HCT116 (cell line): ENCODE results near the gene NRXN3.

DNA sequence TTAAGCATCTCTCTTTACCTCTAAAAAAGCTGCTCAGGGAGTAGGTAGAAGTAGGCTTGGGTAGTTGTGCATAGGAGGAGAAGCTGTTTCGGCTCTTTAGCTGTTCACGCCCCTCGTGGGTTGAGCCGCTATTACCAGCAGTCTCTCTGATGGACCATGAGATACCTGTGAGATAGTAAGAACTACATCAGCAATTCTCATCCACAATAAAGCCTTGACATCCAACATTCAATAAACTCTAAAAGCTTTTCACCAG lies 6.3 kb downstream of the VIPAS39 start:
- RRBS: no CpG with 5 or more reads among the region's 4 CpGs

- RRBS: no CpG with 5 or more reads among the region's 5 CpGs
Observed at GRCh38 chr14:77582413-77582942, 34.0 kb downstream of the SPTLC2 start.

GRCh38 chr14:77717938-77718670 lies 10.2 kb downstream of the SLIRP start:
- RRBS: no CpG with 5 or more reads among the region's 5 CpGs

- RRBS: no CpG with 5 or more reads among the region's 7 CpGs
Observed at GRCh38 chr14:78170233-78170531, at the start of gene NRXN3. Gene NRXN3 (plus strand): TSS chr14:78170373.

- RRBS: no CpG with 5 or more reads among the region's 5 CpGs
Observed at GRCh38 chr14:79332541-79333032, 878.7 kb downstream of the DIO2 start.

- RRBS: no CpG with 5 or more reads among the region's 3 CpGs
Observed at GRCh38 chr14:80230863-80231236, 19.5 kb upstream of the DIO2 start.

- RRBS: no CpG with 5 or more reads among the region's 4 CpGs
Observed at GRCh38 chr14:81165168-81165534, 55.6 kb downstream of the GTF2A1 start.

DNA sequence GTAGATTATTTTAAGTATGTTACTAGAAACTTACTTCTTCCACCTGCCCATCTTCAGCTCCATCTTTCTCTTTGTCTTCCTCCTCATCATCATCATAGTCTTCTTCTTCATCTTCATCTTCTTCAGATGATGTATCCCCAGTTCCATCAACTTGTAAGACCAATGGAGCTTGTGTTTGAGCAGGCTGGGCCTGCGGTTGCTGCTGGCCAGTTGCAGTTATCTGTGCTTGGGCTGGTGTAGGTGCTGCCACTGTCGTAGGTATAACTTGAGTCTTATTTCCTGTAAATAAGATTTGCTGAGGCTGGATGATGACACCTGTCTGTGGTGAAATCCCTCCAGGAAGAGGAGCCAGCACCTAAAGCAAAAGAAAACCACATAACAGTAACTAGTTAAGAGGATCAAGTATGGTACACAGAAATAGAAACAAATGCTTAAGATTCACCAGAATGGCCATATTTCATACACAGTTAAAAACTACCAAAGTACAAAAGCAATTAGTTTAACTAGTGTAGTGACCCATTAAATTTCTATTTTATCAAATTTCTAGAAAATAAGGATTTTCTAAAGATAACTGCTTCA lies 28.2 kb downstream of the GTF2A1 start:
- RRBS: no CpG with 5 or more reads among the region's 2 CpGs

DNA sequence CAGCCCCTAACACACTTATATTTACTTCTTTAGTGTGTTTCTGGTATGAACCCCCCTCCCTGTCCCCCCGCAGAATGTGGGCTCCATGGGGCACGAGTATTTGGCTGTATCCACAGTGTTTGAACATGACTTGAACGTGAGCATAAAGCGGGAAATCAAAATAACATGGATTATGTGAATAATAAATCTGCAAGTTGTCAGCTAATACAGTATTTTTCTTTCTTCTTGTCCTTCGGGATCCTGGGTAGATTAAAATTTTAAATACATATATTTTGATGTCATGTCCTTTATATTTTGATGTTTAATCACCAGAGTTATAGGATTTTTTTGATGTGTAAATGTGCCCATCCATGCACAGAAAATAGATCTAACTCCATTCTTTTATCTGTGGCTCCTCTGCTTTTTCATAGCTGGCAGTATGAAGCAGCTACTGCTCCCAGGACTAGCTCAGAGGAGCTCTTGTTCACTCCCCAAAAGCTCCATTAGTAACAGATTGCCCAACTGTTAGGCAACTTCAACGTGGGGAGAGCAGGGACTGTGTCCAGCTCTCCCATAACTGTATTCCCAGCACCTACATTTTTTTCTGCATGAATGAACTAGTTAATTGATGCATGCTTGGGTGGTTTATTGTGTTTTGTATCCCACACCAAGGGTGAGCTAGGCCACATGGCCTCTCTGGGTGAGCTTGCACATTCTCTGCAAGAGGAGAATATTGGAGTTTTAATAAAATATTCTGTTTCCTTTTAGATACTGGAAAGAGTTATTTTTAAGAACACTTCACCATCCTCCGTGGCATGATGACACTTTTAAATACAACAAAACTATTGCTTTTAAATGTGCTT lies 15.4 kb downstream of the STON2 start:
- RRBS: no CpG with 5 or more reads among the region's 7 CpGs

GRCh38 chr14:81393278-81393864 lies 6.8 kb downstream of the STON2 start:
- RRBS: no CpG with 5 or more reads among the region's 7 CpGs

- RRBS: no CpG with 5 or more reads among the region's 16 CpGs
Observed at GRCh38 chr14:81412845-81413200, 12.7 kb upstream of the STON2 start.

GRCh38 chr14:82504147-82504391 lies 970.4 kb upstream of the SEL1L start:
- RRBS: no CpG with 5 or more reads among the region's 4 CpGs

DNA sequence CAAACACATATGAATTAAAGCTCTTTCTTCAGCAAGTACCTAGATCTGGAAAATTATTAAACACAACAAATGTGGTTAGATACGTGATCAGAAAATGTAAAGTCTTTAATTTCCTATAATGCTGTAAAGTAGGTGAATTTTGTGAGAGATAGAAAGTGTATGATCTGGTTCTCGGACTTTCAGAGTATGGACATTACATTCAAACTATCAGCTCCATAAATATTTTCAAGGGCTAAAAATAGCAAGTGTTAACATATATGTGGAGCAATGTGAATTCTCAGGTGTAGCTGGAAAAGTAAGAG lies 1367.3 kb upstream of the SEL1L start:
- RRBS: no CpG with 5 or more reads among the region's 2 CpGs

- RRBS: no CpG with 5 or more reads among the region's 3 CpGs
Observed at GRCh38 chr14:83556583-83556828, 1973.4 kb upstream of the FLRT2 start.

DNA sequence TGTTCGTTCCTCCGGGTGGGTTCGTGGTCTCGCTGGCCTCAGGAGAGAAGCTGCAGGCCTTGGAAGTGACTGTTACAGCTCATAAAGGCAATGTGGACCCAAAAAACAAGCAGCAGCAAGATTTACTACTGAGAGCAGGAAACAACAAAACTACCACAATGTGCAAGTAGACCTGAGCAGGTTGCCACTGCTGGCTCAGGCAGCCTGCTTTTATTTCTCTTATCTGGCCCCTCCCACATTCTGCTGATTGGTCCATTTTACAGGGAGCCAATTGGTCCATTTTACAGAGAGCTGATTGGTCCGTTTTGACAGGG lies 1131.4 kb upstream of the FLRT2 start:
- RRBS: no CpG with 5 or more reads among the region's 5 CpGs

DNA sequence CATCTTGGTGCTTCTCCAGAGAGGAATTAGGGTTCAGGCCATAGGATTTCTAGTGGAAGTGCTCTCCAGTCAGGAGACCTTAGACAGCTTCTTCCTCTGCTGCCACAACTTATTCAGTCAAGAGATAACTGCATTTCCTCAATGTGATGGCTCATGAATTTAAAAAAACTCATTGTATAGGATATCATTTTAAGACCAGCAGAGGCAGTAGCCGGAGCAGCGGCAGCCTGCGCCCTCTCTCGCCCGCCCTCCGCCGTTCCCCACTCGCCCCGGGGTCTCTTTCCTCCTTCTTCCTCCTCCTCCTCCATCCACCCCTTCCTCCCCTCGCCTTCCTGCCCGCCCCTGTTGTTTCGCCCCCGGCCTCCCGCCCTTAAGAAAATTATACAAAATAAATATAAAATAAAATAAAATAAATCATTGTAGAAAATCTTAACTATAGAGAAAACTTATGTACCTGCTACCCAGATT lies 687.6 kb downstream of the FLRT2 start:
- RRBS: 86% methylated on average over 6 of the region's 14 CpGs

DNA sequence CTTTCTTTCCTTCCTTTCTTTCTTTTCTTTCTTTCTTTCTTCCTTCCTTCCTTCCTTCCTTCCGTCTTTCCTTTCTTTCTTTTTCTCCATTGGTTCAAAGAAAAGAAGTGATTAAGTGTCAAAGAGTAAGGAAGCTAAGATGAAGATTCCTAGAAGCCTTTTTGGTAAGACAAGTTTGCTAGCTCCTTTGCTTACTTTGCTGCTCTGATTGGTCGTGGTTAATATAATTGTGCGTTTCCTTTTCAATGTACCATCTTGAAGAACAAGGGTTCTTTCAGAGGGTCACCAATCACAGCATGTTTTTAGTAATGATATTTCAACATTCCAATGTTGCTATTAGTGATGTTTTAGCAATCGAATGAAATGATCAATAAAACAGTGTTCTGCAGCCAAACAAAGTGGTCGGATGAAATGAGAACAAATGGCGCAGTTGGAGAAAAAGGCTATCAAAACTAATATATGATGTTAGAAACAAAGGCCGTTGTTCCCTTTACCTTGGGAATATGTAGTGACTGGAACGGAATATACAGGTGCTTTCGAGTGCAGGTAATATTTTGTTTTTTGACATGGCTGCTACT lies 828.7 kb downstream of the GALC start:
- RRBS: no CpG with 5 or more reads among the region's 9 CpGs

DNA sequence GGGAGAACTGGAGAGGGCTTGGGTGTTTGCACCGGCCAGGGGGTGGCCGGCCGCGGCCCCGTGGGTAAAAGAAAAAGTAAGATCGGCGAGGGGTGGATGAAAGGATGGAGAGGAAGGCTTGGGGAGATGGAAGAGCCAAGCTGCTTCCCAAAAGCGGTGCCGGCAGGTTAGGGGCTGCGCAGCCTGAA lies 202 bp downstream of the KCNK10 start:
- RRBS: no CpG with 5 or more reads among the region's 10 CpGs

DNA sequence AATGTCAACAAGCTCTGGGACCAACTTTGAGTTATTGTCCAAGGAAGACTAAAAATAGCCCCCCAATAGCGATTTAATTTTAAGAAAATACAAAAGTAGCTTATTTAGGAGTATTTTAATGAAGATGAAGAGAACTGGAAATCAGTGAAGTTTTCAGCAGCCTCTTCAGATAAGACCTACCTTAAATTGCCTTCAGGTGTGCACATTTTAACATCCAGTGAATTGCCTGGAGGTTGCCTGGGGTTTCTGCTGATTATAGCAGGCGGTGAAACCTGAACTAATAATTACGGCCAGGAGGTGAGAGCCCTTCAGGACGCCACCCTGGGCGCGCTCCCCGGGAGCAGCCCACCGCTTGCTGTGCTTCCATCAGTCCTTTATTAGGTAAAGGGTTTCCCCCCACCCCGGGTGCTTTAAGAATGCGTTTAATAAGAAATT lies 1.2 kb downstream of the EML5 start:
- RRBS: 58% methylated on average over 3 of the region's 10 CpGs